Rectum (tissue), 1 donor: ENCODE measurements around the gene SYT2.

GRCh38 chr1:201649139-201649645 is 110.3 kb downstream of the NAV1 start:
- PRO-cap: no peak

DNA sequence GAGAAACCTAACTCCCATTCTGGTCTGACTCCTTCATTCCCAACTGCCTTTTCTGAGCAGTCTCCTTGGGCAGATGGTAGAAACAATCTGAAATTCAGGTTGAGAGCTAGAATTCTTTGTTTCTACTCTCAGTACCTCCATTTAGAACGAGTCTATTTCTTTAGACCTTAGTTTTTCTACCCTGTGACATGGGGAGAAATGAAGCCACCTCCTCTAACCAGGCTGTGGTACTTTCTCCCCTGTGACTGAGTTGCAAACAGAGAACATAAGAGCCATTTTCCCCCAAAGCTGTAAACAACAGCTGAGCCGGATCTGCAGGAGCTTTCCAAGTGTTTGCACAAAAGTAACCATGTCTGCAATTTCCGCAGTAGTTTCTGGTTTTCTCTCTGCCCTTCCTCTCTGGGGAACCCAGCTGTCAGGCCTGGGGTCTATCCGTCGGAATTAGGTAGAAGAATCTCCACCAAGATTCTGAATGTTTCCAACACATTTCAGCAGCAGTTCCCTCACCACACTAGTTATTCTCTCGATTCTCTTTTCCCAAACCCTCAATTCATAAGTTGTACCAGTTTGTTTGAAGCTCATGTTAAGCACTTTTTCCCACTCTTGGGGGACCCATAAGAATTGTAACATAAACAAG is 37.6 kb upstream of the IPO9 start:
- PRO-cap: no peak

DNA sequence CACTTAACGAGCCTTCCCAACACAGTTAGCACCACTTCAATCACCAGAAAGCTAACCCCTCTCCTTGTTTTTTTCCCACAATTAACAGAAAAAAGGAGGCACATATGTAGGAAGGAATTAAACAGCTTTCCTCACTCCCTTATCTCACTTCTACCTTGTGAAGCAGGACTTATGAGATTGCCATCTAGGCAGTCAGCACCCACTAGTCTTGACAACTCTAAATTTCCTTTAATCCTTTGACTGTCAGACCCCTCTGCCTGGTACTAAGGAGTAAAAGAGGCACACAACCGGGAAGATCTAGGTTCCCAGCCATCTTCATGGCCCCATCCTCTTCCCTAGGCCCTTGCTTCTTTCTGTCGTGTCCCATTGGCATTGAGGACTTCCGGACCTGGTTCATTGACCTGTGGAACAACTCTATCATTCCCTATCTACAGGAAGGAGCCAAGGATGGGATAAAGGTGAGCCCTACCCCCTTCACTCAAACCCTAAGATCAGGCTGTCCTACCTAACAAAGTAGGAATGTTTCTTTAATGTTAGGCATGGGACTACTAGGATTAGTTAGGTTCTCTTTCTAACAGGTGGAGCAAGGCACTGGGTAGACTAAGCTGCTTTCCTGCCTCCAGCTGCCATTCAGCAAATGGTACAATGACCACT is 16.0 kb upstream of the IPO9 start:
- PRO-cap: no peak

GRCh38 chr1:201889356-201889837 is 699 bp downstream of the SHISA4 start:
- PRO-cap: no peak

GRCh38 chr1:201939589-201940141 is 6.7 kb downstream of the LMOD1 start:
- PRO-cap: unidirectional peak, minus-strand start at chr1:201940024

GRCh38 chr1:201969592-201970643 is 12.5 kb upstream of the RNPEP start:
- PRO-cap: no peak

- PRO-cap: no peak
Observed at GRCh38 chr1:201997240-201997550, 13.2 kb upstream of the ELF3 start.

- PRO-cap: unidirectional peak, plus-strand start at chr1:202047997; bidirectional peak, plus-strand start at chr1:202048138, minus-strand start at chr1:202048208
Observed at GRCh38 chr1:202047756-202048404, 37.5 kb downstream of the ELF3 start.

GRCh38 chr1:202107161-202107689 is 15.5 kb upstream of the GPR37L1 start:
- PRO-cap: bidirectional peak, plus-strand start at chr1:202107515, minus-strand start at chr1:202107375

DNA sequence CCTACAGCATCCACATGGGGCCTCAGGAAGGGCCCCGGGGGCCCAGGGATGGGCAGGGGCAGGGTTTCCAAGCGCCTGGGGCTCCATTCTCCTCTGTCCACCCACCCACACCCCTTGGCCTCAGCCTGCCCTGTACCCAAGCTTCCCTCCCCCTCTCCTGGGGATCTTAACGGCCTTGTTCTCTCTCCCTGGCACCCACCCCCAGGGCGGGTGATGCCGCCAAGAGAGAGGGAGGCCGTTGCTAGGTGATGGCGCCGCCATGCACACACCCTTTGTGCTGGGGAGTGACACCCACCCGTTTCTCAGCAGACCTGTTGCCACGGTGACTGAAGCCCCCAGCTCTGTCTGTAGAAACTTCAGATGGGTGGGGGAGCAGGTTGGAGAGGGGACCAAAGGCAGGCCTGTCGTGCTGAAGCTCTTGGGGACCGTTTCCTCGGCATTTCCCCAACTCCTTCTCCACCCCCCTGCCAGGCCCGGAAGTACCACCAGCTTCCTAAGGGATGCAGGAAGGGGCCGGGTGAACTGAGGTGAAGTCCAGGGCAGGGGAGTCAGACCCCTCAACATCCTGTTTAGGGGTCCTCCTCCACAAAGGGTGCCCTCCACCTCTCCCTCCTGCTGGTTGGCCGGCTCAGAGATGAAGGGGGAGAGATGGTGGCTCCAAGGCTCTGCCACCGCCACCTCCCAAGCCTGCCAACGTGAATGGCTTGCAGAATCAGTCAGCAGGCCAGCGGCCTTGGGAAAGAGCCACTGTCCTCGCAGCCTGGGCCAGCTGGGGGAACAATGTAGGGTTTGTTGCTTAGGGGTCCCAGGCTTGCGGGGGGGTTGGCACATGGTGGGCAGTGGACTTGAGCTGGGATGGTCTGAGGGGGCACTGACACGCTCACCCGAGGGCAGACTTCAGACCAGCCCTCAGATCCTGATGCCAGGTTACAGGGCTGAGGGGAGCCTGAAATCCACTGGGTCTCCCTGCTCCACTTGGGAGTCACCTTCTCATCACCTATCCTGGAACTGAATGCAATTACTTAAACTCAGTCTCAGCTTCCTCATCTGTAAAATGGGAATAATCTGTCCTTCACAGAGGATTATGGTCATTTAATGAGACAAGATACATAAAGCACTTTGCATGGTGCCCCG is 7.9 kb downstream of the GPR37L1 start:
- PRO-cap: no peak

DNA sequence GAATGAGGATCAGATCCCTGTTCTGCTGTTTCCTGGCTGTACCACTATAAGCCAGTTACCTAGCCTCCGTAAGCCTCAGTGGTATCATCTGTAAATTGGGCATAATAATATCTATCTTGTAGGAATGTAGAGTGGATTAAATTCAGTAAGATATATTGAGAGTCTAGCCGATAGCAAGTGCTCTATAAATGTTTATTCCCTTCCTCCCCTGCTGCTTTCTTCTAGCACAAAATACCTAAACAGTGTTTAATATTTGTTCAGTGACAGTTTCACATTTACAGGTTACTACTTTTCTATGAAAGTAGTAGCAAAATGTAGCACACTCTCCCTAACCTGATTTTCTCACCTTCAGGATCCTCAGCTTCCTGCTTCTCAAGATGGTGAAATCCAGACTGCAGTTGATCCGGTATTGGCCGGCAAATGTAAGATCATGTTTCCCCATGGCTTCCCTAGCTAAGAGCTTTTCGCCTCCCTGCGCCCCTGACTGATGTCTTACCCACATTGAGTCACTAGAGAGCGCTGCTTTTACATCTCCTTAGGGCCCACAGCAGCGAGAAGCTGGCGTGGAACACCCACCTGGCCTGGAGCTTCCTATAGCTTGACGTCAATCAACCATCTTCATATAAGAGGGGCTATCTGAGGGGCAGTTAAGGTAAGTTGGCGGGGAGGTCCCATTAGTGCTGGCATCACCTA is 5.8 kb downstream of the PTPN7 start:
- PRO-cap: no peak

- PRO-cap: unidirectional peak, plus-strand start at chr1:202214079; unidirectional peak, minus-strand start at chr1:202214407
Observed at GRCh38 chr1:202213895-202214828, 20.6 kb downstream of the LGR6 start.

GRCh38 chr1:202237012-202237565 is 43.5 kb downstream of the LGR6 start:
- PRO-cap: no peak

DNA sequence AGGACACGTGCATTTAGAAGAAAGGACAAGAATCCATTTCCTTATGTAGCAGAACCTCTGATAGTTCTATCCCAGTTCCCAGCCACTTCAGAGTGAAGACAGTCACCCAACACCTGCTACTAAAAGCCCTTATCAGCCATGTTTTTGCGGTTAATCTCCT is 113.8 kb downstream of the PPP1R12B start:
- PRO-cap: bidirectional peak, plus-strand start at position 74 of the sequence, minus-strand start at position 94 of the sequence

GRCh38 chr1:202531974-202532590 is 178.2 kb downstream of the SYT2 start:
- PRO-cap: no peak

GRCh38 chr1:202538863-202539112 is 171.5 kb downstream of the SYT2 start:
- PRO-cap: no peak

DNA sequence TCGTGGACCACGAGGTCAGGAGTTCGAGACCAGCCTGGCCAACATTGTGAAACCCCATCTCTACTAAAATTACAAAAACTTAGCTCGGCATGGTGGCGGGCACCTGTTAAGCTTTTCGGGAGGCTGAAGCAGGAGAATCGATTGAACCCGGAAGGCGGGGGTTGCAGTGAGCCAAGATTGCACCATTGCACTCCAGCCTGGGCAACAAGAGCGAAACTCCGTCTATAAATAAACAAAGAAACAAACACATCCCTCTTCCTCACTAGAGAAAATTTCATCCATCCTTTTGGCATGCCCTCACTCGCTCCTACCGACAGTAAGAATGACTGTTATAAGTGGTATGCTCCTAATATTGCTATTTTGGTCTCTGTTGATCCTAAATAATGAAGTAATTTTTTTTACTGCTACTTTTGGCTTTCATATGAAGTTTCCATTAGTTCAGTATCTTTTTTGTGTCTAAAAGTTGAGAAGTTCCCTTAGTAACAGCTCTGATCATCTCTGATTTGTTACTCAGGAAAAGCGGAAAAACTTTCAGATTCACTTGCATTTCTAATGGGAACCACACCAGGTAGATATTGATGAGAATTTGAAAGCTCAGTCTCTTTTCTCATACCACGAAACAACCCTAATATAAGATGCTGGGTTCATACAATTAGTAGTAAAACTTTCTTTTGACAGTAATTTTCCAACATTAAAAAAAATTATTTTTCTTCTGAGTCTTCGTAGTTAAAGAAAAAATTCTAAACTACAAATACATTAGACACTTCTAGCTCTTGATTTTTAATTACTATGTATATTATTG is 166.5 kb downstream of the SYT2 start:
- PRO-cap: no peak

DNA sequence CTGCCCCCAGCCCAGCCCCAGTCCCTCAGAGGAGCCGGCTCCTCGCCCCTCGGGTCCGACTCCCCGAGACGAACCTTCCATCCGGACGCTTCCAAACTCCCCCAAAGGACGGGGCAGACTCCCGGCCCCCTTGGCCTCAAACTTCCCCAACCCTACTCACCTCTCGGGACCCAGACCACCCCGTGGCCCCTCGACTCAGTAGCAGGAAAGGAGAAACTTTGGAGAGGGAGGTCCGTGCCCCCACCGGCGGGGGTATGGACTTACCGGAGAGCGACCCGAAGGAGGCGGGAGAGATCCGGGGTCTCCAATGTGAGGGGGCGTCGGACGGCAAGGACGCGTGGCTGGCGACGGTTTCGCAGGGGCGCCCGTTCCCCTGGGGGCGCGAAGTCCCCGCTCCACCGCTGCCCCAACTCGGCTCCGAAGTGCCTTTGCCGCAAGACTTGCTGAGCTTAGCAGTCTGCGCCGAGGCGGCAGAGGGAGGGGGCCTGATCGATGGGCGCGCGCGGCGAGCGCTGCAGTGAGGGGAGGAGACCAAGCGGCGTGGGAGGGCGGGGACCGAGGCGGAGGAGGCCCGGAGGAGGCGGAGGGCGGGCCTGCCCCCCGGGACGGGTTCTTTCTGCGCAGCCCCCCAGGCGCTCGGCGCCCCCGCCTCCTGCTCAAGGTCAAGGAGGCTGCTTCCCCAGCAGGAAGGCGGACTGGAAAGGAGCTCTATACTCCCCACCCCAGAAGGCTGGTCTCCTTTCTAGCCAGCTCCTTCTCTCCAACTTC is at the start of gene SYT2:
Gene SYT2 (minus strand): TSS at position 461 of the 768 bp plus-strand sequence.
- PRO-cap: no peak

GRCh38 chr1:202763771-202764321 is 44.4 kb downstream of the KDM5B start:
- PRO-cap: no peak

DNA sequence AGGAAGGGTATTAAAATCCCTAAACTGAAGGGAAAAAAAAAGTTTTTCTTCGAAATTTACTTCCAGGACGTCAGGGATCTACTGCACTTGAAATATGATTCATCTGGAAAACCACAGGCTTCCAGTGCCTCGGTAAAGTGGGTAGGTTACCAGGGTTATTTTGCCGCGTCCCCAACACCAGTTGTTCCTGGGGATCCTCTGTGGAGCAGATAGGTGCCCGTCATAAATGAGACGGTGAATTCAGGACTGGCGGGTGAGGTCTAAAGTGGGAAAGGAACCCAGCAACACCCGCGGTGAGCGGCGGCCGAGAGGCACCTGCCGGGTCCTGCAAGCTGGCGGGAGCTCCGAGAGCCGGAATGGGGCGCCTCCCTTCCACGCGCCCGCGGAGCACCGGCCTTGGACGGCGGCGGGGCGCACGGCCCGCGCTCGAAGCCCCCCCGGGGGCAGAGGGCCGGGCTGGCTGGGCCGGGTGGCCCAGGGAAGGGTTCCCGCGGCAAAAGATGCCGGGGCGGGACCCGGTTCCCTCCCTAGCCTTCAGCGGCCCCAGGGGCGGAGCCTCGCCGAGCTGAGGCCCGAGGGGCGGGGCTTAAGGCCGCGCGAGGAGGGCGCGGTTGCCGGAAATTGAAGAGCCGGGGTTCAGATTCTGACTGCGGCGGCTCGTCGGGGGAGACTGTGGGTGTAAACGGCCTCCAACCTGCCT is 532 bp downstream of the RABIF start:
- PRO-cap: bidirectional peak, plus-strand start at position 627 of the sequence, minus-strand start at position 502 of the sequence